Melanocyte of skin (primary cell): Measurements from ENCODE around the genes BDNF, FSHB and CCDC73.

DNA sequence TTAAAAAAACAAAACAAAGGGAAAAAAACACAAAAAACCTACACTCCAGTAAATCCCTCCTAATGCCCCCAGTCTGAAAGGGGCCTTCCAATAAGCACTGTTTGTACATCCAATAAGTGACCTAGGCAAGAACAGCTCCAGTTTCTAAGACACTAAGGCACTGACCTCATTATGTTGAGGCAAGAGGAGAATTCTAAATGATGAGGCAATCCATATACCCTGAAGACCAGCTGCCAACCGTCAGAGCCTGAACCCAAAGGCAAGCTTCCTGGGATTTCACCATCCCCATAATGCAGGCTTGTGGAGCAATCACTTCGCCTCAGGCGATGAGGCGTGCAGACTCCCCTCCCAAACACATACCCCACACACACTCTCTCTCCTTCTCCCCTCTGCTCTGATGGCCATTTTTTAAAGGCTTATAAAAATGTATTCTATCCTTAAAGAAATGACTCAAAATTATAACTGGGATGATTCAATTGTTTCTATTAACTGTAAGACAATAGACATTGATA lies 49.5 kb downstream of the LGR4 start:
- CAGE, long polyA plus RNA, 2 experiments, result no peak in any of the 2 experiments

GRCh38 chr11:27460159-27460954 lies 12.2 kb downstream of the LGR4 start:
- CAGE, long polyA plus RNA, 2 experiments, result no peak in any of the 2 experiments

- CAGE, long polyA plus RNA, 2 experiments, result no peak in any of the 2 experiments
Measured at GRCh38 chr11:27634767-27635227, 65.5 kb downstream of the BDNF start.

GRCh38 chr11:27699998-27701111 lies at the start of gene BDNF:
TSS of gene BDNF (minus strand) at chr11:27700455.
- CAGE, long polyA plus RNA, 2 experiments, result no peak in any of the 2 experiments

DNA sequence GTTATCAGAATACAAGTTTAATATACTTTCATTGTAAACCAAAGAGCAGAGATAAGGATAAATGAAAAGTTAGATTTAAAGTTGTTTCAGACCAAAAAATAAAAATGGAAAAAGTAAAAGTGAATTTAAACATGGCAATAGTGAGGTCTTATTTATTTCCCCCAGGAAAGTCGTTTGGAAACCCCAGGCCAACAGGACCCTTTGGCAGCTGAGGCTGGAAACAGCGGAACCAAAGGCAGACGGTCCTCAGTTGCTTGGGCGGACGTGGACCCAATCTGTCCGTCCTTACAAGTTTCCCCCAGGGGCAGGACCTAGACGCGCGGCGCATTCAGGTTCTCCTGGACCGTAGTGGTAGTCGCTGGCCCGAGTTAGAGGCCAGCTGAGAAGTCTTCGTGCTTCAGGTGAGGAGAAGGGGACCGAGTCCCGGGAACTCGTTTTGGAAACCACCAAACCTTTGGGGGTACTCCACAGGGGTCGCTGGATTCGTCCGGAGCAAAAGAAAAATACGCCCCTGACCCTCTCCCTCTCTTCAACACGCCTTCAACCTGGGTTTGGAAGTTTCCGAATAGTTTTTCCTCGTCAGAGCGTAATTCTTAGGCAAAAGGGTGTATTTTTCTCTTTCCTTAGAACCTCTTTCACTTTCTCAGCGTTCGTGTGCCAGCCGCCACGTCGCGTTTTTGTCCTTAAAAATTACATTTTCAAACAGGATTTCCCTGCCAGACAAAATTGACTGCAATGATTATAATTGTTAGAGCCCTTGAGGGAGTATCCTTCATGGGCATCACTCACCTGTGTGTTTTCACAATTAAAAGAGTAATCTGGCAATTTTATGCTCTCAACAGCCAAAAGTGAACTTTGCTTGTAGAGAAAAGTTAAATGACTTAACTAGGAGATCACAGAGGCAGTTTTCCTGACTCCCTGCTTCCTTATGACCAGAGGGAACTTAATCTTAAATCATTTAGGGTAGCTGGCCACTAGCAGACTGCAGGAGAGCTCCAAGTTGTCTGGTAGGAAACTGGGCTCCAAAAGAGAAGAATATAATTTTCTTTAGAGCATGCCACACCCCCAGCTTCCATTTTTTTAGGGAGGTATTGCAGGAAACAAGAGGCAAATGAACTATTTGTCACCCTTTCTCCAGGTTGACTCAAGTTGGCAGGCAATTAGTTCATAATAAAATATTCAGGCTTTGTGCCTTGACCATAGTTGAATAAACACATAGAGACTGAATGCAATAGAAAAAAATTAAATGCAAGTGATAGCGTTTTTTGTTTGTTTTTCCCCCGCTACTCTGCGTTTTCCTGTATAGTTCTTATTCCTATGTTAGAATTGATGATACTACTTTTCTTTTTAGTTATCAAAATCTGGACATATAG lies 2.3 kb downstream of the METTL15 start:
- CAGE, long polyA plus RNA, 2 experiments, result no peak in any of the 2 experiments

- CAGE, long polyA plus RNA, 2 experiments, result no peak in any of the 2 experiments
Measured at GRCh38 chr11:28126712-28127214, 18.6 kb downstream of the METTL15 start.

DNA sequence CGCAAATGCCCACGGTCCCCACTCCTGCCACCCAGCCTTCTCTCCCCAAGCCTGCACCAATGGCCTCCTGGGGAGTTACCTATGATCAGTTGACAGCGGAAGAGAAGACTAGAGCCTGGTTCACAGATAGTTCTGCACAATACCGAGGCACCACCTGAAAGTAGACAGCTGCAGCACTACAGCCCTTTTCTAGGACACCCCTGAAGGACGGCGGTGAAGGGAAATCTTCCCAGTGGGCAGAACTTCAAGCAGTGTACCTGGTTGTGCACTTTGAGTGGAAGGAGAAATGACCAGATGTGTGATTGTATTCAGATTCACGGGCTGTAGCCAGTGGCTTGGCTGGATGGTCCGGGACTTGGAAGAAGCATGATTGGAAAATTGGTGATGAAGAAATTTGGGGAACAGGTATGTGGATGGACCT lies 49.6 kb downstream of the METTL15 start:
- CAGE, long polyA plus RNA, 2 experiments, result no peak in any of the 2 experiments

DNA sequence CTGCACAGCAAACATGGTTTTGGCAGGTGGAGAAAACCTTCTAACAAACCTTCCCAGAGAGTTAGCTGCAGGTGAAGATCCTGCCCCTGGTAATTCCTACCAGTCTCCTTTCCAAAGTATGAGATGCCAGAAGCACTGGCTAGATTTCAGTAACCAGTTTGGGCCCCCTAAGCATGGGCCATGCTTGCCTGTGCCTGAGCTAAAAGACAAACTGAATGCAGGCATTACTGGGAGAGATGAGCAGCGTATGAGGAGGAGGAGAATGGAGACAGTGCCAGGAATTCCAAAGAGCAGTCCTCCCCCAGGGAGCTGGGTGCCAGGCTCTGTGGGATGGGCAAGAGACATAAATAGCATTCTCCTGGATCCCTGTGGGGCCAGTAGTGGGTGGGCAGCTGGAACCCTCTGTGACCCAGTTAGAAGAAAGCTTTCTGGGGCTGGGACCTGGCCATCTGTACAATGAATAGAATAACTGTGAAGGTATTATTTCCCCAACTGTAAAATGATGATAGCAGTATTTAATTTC lies 235.6 kb downstream of the KCNA4 start:
- CAGE, long polyA plus RNA, 2 experiments, result no peak in any of the 2 experiments

- CAGE, long polyA plus RNA, 2 experiments, result no peak in any of the 2 experiments
Measured at GRCh38 chr11:30230683-30231211, at the start of gene FSHB. TSS of gene FSHB (plus strand) at chr11:30231014.

GRCh38 chr11:31725854-31726532 lies 85.1 kb downstream of the PAX6 start:
- CAGE, long polyA plus RNA, 2 experiments, result no peak in any of the 2 experiments

DNA sequence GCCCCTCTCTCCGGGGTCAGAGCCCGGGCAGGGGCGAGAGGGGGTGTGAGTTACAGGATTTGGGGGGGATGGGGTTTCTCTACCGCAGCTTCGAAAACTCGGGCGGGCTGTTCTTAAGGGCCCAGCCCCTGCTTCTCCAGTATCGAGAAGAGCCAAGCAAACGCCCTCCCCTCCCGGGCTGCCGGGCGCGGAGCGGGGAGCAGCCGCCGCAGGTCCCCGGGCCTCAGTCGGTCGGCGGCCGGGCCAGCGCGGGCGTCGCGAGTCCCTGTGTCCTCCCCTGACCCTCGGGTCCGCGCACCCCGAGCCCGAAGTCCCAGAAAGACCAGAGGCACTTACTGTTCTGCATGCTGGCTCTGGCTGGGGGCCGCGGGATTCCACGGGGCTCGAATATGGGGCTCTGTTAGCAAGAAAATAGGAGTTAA lies 5.0 kb downstream of the PAX6 start:
- CAGE, long polyA plus RNA, 2 experiments, result no peak in any of the 2 experiments

GRCh38 chr11:31817131-31818268 lies 6.4 kb upstream of the PAX6 start:
- CAGE, long polyA plus RNA, 2 experiments, result no peak in any of the 2 experiments

DNA sequence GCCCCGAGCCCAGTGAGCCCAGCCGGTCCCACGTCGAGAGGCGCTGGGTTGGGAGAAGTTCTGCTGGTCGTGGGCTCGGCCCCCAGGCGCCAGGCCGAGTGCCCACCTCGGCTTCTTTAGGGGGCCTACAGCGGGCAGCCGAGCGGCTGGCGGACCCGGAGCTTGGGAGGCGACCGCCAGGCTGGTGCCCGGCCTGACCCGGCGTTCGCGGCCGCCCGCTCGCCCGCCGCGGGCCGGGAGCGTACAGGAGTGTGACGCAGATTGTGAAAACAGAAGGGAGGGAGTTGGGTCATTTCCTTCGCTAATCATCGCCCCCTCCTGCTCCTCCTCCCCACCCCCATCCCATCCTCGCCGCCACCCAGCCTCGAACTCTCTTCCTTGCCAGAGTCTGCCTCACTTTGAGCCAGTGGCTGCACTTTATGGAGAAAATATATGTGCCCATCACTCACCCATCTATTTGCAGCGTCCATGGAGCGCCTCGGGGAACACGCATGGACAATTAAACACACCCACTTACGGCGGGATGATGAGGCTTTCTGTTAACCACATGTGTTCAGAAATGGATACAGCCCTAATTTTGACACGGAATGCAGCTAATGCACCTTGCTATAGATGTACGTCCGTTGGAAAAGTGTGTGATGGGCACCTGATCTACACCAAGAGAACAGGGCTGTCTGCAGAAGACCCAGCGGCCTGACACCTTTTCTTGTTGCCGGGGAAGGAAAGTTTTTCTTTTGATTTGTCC lies 16.1 kb upstream of the PAX6 start:
- CAGE, long polyA plus RNA, 2 experiments, result no peak in any of the 2 experiments

DNA sequence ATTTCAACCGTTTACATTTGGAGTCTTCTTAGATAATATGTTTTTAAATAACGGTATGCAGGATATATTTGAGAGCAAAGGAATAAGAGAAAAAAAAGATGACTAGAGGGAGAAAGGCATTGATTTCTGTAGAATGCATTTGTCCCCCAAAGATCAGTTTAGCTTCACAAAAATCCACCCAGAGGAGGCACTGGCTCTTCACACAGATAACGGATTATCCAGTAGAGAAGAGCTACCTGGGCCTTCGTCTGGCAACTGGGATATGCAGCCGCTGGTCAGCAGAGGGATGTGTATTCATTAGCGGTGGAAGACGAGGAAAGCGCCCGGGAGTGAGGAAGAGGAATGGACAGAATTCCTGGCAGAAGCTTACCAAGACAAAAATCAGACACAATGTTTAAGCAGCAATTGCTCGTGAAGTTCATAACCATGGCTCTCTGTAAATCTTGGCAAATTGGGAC lies 5.6 kb upstream of the WT1 start:
- CAGE, long polyA plus RNA, 2 experiments, result no peak in any of the 2 experiments

DNA sequence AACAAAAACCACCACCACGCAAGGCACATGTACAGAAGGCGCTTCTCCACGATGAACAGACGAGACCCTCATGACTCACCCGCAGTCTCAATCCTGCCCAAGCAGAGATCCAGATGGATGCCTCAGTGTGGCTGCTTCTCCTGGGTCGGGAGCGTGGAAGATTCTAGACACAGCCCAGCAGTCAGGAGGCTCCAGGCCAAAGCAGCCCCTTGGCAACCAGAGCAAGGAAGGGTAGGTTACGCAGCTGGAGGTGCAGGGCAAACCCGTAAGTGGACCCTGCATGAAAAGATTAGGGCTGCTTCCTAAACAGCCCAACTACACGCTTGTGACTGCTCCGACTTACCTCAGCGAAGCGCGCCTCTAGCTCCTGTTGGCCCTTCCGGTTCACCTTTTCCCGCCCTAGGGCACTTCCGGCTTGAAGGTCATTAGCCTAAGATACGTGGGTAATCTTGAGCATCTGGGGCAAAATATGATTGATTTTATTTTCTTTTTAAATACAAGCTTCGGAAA lies at the start of gene CCDC73:
TSS of gene CCDC73 (minus strand) at position 393 of the 510 bp plus-strand sequence.
- CAGE, long polyA plus RNA, 2 experiments, result no peak in any of the 2 experiments

DNA sequence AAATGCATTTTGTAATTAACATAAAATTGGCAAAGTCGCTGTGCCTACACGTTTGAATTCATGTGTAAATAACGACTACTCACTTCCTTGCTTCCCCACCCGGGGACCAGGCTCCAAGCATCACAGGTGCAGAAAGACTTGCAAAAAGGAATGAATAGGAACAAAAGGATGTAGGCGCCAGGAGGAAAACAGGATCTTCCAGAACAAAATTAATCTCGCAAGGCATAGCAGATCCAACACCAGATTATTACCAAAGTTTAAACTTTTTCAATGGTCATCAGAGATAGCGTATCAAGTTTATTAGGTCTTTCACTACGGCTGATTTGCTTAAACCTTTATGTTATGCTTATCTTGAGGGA lies 1.3 kb upstream of the QSER1 start:
- CAGE, long polyA plus RNA, 2 experiments, result no peak in any of the 2 experiments

GRCh38 chr11:33013675-33014251 lies 1.9 kb upstream of the DEPDC7 start:
- CAGE, long polyA plus RNA, 2 experiments, result no peak in any of the 2 experiments

DNA sequence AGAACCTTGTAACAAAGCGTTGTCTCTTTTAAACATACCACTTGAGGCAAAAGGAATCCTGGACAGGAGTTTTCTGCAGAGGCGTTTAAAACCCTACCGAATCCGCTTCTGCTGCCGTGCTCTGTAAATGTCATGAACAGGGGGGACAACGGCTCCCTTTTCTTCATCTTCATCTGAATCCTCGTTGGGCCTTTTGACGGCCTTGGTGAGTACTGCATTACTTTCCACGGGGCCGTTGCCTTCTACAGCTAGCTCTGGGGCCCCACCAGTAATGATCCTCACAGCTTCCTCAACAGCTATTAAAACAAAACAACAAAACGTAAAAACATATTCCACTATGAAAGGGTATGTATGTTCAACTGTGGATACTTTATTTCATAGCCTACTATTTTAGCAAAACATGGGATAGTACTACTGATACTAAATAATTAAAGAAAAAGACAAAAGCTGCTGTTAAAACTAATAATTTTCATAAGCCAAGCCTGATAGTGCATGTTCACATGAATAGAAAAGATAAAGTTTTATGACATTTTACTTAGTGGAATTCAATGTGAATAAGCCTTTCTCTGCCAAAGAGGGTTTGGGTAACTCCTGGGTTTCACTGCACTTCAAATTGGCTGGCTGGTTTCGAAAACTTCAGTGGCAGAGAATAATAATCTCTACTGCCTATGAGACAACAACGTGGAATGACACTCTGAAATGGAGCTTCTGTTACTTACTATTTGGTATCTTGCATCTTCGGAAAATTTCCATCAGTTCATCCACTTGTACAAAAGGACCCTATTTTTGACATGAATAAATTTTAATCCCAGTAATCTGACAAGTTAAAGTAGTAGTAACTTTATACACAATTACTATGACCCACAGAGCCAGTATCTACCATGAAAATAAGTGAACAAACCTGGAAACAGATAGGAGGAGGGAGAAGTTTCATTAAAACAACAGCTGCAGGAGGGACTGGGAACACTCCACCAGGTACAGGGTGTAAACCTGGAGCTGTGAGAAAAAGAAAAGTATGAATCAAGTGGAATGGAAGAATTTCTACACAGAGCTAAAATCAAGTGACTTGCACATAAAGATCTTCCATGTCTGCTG lies 46.0 kb downstream of the TCP11L1 start:
- CAGE, long polyA plus RNA, 2 experiments, result no peak in any of the 2 experiments

GRCh38 chr11:33138144-33138842 lies 23.0 kb downstream of the CSTF3 start:
- CAGE, long polyA plus RNA, 2 experiments, result no peak in any of the 2 experiments

DNA sequence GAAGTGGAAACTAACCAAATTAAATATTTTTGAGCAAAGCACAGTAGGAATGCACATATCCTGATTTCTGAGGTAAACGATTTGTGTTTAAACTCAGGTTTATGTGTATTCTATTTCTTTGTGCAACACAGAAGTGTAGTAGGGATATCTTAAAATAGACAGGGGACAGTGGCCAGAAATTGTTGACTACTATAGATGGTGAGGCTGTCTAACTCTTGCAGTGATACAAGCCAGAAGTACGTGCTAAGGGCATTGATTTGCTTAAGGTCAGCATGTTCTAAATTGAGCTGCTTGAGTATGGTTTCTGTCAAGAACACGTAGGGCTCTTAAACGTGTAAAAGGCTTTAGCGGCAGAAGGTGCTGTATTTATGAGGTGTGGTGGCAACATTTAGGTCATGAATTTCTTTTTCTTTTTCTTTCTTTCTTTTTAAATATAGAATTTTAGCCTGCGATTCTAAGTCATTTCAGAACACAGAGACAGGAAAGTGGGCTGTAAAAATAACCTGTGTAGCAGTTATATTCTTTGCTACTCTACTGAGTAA lies 34.2 kb downstream of the HIPK3 start:
- CAGE, long polyA plus RNA, 2 experiments, result no peak in any of the 2 experiments